Stomach (tissue), 7 donors: ENCODE measurements around a stretch of chr1.

GRCh38 chr1:118291610-118292227, 106.7 kb upstream of the SPAG17 start:
- PRO-cap = no peak
- RAMPAGE, long total RNA, 5 experiments = no peak in any of the 5 experiments
- RRBS = no CpG with 5 or more reads among the region's 7 CpGs

DNA sequence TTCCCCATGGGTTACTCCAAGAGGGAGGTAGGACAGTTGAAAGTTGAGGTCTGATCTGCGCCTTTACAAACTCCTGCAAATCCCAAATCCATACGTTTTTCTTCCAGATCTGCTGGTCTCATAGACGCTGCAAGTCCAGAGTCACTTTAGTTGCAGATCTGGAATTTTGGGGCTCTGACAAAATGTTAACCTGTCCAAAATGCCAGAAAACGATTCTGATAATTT, 293 bp upstream of the TBX15 start:
- PRO-cap = no peak
- RAMPAGE, long total RNA, 5 experiments = no peak in any of the 5 experiments
- RRBS = no CpG with 5 or more reads among the region's 4 CpGs

- PRO-cap = no peak
- RAMPAGE, long total RNA, 5 experiments = start-site peak on the plus strand in 1 of 5 experiments, at chr1:119177493-119177786 at its widest, 11 to 12 reads per replicate
- RRBS = no CpG with 5 or more reads among the region's 3 CpGs
Observed at GRCh38 chr1:119177395-119177877, 37.0 kb upstream of the WARS2 start.

GRCh38 chr1:119492844-119493194, 14.2 kb upstream of the HSD3B1 start:
- PRO-cap = no peak
- RAMPAGE, long total RNA, 5 experiments = no peak in any of the 5 experiments
- RRBS = no CpG with 5 or more reads among the region's 2 CpGs

DNA sequence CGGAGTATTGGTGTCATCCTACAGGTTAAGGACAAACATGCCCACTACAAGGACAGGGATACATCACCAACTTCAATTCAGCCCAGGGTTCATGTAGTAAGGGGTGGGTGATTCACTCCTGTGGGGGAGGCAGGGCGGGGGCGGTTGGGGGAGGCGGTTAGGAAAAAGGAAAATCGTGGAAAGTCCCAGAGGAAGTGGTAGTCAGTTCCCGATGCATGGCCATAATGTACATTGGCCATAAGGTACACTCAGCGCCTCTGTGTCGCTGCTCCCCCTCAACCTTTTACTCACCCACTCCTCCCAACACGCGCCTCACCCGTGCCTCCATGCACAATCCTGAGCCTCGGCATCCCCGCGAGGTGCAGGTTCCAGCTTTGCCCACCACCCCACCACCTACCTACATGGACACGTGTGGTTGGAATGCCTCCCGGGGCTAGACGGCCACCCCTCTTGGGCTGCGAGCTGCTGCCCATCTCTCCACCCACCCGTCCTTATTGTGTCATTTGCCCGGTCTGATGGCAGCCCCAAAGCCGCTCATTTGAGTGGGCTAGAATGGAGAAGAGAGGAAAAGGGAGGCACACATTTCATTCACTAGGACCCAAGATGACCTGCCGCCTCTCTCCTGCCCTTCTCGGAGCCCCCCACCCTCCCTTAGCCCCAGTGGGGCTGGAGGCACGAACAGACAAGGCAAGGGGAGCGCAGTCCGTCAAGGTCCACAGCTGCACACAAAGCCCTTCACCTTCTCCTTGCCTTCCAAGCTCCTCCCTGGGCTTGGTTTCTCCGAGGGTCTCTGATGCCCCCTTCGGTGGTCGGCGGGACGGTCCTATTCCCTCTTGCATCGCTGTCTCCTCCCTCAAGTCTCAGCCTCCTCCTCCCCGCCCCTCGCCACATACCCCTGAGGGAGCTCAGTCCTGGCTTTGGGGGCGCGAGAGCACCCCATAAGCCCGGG, 840 bp downstream of the ZNF697 start:
- PRO-cap = no peak
- RAMPAGE, long total RNA, 5 experiments = no peak in any of the 5 experiments
- RRBS = 2% methylated on average over 6 of the region's 37 CpGs

- PRO-cap = no peak
- RAMPAGE, long total RNA, 5 experiments = no peak in any of the 5 experiments
- RRBS = no CpG with 5 or more reads among the region's 12 CpGs
Observed at GRCh38 chr1:119732379-119733223, 20.9 kb downstream of the PHGDH start.

GRCh38 chr1:119735237-119735789, 23.6 kb downstream of the PHGDH start:
- PRO-cap = bidirectional peak, plus-strand start at chr1:119735493, minus-strand start at chr1:119735404
- RAMPAGE, long total RNA, 5 experiments = no peak in any of the 5 experiments
- RRBS = no CpG with 5 or more reads among the region's 17 CpGs

DNA sequence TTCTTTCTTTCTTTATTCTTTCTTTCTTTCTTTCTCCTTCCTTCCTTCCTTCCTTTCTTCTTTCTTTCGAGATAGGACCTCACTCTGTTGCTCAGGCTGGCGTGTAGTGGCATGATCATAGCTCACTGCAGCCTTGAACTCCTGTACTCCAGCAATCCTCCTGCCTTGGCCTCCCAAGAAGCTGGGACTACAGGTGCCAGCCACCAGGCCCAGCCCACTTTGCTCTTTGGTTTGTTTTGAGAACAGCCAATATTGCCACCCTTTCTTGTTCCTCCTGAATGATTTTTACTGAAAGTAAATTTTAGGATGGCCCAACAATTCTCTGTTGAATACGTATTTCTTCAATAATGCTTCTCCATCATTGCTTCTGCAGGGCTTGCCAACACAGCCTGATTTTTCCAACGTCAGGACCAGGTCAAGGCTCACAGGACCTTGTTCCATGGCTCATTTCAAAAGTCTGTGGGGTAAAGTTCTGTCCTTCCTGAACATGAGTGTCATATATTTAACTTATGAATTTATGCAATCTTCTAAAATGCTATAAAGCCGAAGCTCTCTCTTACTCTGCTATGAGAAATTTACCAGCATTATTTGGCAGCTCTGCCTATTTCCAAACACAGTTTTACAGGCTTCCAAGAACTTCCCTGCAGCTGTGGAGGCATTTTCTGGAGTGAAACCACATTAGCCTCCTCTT, 15.3 kb upstream of the HMGCS2 start:
- PRO-cap = no peak
- RAMPAGE, long total RNA, 5 experiments = no peak in any of the 5 experiments
- RRBS = no CpG with 5 or more reads among the region's 5 CpGs

GRCh38 chr1:119937576-119938145, 41.3 kb upstream of the ADAM30 start:
- PRO-cap = no peak
- RAMPAGE, long total RNA, 5 experiments = start-site peak on the minus strand in 2 of 5 experiments, at chr1:119937346-119937979 at its widest, 8 to 13 reads per replicate
- RRBS = no CpG with 5 or more reads among the region's 4 CpGs

DNA sequence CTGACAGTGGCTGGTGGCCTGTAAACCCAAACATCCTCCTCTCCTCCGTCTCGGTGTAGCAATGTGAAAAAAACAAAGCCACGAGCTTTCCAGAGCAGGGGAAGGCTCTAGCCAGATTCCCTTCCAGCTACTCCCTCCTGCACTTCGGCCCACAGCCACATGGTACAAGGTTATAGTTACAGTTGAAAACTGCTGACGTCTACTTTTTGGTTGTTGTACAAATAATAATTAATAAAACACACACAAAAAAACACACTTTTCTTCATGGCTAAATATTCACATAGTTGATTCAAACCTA, 44.3 kb downstream of the SEC22B start:
- PRO-cap = no peak
- RAMPAGE, long total RNA, 5 experiments = no peak in any of the 5 experiments
- RRBS = no CpG with 5 or more reads among the region's 5 CpGs

DNA sequence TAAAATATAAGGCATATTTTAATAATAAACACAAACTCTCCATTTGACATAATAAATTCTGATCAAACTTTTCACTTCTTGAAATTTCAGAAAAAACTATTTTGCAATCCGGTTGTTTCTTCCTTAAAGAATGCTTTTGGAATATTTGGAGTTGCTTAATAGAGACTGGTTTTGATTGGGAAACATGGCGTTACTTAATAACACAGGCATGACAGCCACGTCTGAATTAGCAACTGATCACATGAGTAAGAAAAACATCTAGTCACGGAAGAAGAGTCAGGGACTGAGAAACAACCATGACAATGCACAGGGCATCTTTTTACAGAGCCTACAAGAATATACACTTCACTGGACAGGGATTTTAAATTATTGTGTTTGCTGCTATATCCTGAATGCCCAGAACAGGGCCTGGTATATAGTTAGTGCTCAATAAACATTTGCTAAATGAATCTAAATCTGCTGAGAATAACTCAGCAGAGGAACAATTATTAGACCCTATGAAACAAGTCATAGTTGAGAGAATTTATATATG, 18.2 kb downstream of the SEC22B start:
- PRO-cap = unidirectional peak, plus-strand start at position 286 of the sequence
- RAMPAGE, long total RNA, 5 experiments = no peak in any of the 5 experiments
- RRBS = no CpG with 5 or more reads among the region's 4 CpGs

DNA sequence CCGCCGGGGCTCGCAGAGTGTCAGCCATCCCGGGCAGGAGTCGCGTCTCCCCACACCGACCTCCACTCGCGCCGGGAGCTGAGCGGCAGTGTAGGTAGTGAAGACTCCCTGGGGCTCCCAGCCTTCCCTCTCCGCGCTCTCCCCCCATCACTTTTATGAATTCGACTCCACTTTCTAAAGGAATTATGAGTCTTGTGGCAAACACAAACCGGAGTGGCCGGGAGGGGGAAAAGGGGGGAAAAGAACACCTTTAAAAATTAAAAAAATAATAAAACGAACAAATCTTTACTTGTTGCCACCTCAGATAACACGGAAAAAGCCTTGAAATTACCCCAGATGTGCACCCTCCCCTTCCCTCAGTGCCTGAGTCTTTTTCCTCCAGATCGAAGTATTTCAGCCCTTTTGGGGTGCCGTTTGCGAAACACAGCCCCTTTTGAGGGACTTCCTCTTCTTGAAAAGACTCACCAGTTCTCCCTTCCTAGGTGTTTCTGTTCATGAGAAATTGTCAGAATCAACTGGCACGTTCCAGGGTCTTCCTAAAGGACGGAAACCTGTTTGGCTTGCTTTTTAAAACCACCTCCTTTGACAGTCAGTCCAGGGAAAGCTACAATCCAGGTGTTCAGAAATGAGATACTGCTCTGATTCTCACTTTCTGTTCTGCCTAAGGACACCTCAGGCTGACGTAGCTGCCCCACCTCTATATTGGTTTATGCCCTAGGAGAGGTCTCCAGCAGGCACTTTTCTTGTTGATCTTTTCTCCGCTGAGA, 72.3 kb upstream of the NBPF8 start:
- PRO-cap = no peak
- RAMPAGE, long total RNA, 5 experiments = start-site peak on the minus strand in 1 of 5 experiments, centred at position 636 of the sequence, 23 reads per replicate
- RRBS = no CpG with 5 or more reads among the region's 25 CpGs

GRCh38 chr1:120491676-120492161, 76.9 kb downstream of the NBPF8 start:
- PRO-cap = no peak
- RAMPAGE, long total RNA, 5 experiments = start-site peak on the minus strand in 3 of 5 experiments, at chr1:120491829-120492079 at its widest, 7 to 8 reads per replicate
- RRBS = no CpG with 5 or more reads among the region's 4 CpGs

GRCh38 chr1:120557085-120557496, 142.3 kb downstream of the NBPF8 start:
- PRO-cap = no peak
- RAMPAGE, long total RNA, 5 experiments = no peak in any of the 5 experiments
- RRBS = no CpG with 5 or more reads among the region's 7 CpGs

DNA sequence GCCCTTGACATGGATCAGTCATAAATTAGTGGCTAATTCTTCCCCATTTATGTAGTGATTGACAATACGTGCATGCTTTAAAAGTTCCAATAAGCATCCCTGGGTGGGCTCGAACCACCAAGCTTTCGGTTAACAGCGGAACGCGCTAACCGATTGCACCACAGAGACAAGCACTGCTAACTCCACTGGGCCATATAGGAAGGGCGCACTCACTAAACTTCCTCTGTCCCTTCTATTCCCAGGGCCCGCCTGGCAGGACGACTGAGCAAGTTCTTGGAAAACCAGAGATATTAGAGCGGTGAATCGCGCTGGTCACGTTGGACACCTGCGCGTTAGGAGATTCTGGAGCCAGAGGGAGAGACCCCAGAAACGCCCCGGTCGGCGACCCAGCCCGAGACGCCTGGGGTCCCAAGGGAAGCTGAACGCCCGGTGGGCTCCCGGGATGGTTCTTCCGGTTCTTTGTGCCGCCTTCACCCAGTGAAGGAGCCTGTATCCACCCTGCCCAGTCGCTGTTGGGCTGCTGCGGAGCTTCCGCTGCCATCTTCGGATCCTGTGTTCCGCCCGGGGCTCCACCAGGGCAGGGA, 62.7 kb downstream of the PPIAL4A start:
- PRO-cap = no peak
- RAMPAGE, long total RNA, 5 experiments = start-site peak on the plus strand in 2 of 5 experiments, centred at positions 313 to 462 of the sequence, 5 reads per replicate
- RRBS = no CpG with 5 or more reads among the region's 33 CpGs

- PRO-cap = unidirectional peak, minus-strand start at chr1:121117182; unidirectional peak, minus-strand start at chr1:121117289
- RAMPAGE, long total RNA, 5 experiments = start-site peak on the minus strand in 1 of 5 experiments, at chr1:121117291-121117295 at its widest, 174 reads per replicate
- RRBS = no CpG with 5 or more reads among the region's 36 CpGs
Observed at GRCh38 chr1:121117001-121117657, 67.0 kb downstream of the FAM72B start.

- PRO-cap = no peak
- RAMPAGE, long total RNA, 5 experiments = no peak in any of the 5 experiments
- RRBS = no CpG with 5 or more reads among the region's 20 CpGs
Observed at GRCh38 chr1:121117737-121118237, 66.4 kb downstream of the FAM72B start.

- PRO-cap = no peak
- RAMPAGE, long total RNA, 5 experiments = no peak in any of the 5 experiments
- RRBS = no CpG with 5 or more reads among the region's 3 CpGs
Observed at GRCh38 chr1:121521967-121522246, 337.1 kb downstream of the SRGAP2C start.

GRCh38 chr1:143803938-143804503, 101.8 kb downstream of the H3-7 start:
- PRO-cap = no peak
- RAMPAGE, long total RNA, 5 experiments = no peak in any of the 5 experiments
- RRBS = no CpG with 5 or more reads among the region's 27 CpGs

DNA sequence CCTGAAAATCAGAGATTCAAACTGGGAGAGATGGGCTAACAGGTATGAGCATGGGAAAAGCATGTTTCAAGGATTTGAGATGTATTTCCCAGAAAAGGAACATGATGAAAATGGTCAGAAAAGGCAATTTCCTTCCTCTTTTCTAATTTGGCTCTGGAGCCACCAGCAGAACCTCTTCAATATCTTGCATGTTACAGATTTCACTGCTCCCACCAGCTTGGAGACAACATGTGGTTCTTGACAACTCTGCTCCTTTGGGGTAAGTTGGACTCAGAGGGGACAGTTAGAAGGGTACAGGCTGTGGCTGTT, 31.3 kb downstream of the H3-7 start:
- PRO-cap = no peak
- RAMPAGE, long total RNA, 5 experiments = start-site peak on the plus strand in 1 of 5 experiments, centred at position 184 of the sequence, 9 reads per replicate